Ascending aorta (tissue), 1 donor: ENCODE results near the gene BAZ2B.

DNA sequence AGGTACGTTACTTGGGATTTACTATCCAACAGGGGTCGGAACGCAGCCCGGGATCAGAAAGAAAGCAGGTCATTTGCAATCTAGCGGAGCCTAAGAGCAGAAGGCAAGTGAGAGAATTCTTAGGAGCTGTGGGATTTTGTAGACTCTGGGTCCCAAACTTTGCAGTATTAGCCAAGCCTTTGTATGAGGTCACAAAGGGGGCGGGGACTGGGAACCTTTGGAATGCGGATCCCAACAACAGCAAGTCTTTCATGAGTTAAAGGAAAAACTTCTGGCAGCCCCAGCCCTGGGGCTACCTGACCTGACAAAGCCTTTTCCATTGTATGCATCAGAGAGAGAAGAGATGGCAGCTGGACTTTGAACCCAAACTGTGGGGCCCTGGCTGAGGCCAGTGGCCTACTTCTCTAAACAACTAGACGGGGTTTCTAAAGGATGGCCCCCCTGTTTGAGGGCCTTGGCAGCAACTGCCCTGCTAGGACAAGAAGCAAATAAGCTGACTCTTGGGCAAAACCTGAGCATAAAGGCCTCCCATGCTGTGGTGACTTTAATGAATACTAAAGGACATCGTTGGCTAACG, 73.3 kb downstream of the DAPL1 start:
- PRO-cap = no peak

DNA sequence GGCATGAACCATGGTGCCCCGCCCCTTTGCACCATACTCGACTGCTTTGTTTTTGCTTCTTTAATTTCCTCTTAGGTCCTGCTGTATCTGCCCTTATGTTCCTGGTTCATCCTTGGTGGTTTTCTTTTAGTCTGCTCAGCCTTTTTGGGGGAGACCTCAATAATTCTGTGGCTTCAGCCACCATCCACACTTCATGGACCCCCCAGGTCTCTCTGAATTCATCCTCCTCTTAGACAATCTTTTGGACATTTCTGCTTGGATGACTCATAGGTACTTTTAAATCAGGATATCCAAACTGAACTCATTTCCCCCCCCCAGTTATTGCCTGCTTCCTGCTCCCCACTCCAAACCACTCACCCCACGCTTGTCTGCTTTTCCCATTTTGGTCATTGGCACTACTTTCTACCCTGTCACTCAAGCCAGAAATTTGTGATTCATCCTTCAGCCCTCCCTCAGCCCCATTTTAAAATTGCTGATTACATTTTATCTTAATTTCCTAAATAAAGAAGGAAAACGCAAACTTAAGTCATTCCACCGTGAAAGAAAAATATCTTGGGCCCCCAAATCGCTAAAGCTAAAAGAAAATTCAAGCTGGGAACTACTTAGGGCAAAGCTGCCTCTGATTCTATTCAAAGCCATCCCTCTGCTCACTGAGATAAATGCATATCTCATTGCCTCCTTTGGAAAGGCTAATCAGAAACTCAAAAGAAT, 78.6 kb downstream of the TANC1 start:
- PRO-cap = no peak

- PRO-cap = no peak
Observed at GRCh38 chr2:159091380-159091760, 122.9 kb downstream of the TANC1 start.

DNA sequence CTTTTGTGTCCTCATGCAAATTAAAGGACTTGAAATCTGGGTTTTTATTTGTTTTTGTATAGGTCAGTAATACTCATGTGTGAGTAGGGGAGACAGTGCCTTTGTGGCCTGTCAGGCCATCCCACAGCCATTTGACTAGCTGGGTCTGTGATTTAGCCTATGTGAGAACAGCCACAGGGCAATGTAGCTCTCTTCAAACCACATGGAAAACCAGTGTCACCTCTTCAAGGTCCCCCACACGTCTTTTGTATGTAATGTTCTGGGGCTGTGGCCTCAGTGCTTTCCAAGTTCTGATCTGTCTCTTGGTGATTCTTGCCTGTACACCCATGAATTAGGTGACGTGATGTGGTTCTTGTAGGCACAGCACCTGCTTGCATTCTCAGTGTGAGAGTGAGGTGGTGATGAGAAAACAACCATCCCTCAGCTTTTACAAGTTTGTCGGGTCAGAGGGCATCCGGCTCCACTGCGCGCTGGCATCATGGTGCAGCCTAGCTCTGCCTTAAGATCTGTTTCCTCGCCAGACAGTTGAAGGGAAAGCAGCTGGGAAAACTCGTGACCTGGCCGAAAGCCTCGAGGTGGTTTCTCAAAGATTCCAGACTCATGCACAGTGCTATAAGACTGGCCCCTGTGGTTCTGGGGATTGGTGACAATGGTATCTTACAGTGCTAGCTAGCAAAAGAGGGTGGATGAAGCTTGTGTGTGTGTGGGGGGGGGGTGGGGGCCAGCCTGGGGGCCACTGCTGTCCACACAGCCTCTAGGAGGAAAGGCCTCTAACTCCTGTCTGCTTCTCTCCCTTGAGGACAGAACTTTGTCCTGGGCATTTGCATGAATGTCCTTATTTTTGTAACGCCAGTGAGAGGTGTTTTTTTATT, 125.9 kb downstream of the TANC1 start:
- PRO-cap = unidirectional peak, minus-strand start at position 508 of the sequence

DNA sequence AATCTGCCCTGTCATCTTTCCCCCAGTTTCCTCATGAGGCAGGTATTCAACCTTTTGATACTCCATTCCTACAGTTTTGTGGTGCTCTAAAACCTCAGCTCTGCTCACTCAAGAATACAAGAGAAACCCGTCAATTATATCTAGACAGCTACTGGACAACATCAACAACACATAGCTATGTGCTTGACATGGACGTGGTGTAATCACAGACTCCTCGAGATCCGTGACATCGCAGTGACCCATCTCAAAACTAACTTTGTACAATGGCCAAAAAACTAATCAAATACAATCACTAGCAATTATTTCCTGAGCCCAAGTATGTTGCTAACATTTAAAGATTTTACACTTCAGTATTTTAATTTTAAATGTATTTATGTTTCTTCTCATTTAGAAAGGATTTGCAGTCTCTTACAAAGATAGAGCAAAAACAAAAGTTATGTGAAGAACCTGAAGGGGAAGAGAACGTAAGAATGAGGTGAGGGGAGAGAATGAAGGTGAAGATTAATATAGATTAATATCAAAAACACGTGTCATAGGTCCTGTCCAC, 23.5 kb downstream of the WDSUB1 start:
- PRO-cap = no peak

- PRO-cap = no peak
Observed at GRCh38 chr2:159382341-159383087, 96.0 kb upstream of the WDSUB1 start.

DNA sequence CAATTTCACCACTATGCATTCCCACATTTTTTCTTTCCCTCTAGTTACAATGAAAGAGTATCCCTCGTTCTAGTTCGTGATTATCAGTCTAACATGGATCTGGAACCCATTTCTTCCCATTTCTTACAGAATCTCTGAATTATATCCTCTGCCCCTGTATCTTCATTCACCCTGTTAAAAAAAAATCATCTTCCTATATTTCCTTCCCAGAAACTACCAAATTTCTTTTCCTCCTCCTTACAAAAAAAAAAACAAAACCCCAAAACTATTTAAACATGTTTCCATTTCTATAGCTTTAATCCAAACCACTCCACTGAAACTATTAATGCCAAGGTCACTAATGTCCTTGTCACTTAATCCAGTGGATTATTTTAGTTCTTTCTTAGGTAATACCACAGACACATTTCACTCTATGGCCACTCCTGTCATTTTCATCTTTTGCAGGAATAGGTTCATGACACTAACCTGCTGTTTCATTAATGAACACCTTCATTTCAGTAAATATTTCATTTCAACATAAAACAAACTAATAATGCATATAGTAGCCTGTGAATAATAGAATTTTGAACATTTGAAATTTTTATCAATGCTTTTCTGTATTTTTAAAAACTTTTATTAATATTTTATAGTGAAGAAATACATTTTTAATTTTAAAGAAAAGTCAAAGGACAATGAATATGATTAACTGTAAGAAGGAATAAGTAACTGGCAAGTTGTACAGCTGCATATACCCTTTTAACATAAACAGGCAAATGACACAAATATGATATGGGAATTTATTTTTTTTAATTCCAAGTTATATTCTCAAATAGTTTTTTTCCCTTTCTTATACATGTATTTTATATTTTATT, 12.7 kb downstream of the BAZ2B start:
- PRO-cap = no peak

GRCh38 chr2:159616252-159616871, at the start of gene BAZ2B:
Gene BAZ2B (minus strand): TSS chr2:159616548.
- PRO-cap = unidirectional peak, minus-strand start at chr2:159616450

DNA sequence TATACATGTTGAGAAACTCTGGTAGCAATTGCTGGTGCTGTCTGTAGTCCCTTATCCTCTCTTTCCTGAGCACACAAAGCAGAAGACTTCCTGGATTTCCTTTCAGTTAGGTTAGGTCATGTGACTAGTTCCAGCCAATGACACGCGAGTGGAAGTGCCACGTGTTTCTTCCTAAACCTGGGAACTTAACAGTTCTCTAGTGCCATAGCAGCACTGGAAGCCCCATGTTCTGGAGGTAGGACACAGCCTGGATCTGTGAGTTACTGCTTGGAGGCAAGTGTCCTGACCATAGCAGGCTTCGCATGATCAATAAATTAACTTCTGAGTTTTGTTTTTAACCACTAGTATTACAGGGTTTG, 32.0 kb upstream of the LY75 start:
- PRO-cap = no peak

DNA sequence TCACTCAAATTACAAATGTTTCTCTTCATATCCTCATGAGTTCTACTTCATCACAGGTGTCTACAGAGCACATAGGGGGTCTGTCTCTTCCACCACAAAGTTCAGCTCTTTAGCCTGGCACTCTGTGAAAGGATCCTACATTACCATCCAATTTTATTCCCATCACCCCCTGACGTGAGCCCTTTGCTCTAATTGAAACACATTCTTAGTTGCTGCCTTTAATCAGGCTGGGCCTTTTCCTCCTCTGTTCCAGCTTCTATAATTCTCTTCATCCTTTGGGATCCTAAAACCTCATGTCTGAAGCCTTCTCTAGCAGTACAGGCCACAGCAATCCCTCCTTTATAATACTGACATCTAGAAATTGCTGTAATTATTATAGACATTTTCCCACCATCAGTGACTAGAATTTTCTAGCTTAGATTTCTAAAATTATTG, 39.4 kb upstream of the LY75 start:
- PRO-cap = no peak

DNA sequence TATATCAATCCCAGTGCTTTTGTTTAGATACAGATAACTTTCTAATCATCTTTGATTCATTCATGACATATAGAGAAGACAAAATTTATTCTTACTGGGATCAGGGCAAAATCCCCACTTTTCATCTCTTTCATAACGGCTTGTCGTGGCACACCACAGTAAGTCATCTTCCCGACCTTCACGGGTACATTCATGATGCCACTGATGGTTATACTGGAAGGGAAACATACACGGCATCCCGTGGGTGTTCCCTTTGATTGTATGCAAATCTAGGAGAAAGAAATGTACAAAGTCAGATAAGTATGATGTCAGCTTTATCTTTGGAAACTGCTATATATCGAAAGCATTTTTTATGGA, 20.5 kb downstream of the PLA2R1 start:
- PRO-cap = no peak

DNA sequence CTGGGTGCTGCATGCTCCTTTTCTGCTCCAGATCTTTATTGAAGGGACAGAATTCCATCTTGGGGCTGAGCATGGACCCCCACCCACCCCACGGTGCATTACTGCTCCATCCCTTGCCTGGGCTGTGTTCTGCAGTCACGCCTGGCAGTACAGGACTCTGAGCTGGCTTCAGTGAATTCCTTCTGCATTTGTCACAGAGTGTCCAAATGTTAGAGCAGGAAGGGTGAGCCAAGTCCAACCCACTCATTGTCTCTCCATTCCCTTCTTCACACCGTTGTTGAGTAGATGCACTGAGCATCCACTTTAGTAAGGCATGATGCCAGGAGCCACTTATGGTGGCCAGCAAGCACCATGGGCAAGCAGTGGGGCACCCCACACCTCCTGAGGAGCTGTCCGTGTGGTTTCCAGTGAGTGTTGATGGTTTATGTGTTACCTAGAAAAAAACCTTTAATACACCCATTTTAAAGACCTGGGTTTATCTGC, 14.6 kb upstream of the ITGB6 start:
- PRO-cap = unidirectional peak, minus-strand start at position 124 of the sequence

DNA sequence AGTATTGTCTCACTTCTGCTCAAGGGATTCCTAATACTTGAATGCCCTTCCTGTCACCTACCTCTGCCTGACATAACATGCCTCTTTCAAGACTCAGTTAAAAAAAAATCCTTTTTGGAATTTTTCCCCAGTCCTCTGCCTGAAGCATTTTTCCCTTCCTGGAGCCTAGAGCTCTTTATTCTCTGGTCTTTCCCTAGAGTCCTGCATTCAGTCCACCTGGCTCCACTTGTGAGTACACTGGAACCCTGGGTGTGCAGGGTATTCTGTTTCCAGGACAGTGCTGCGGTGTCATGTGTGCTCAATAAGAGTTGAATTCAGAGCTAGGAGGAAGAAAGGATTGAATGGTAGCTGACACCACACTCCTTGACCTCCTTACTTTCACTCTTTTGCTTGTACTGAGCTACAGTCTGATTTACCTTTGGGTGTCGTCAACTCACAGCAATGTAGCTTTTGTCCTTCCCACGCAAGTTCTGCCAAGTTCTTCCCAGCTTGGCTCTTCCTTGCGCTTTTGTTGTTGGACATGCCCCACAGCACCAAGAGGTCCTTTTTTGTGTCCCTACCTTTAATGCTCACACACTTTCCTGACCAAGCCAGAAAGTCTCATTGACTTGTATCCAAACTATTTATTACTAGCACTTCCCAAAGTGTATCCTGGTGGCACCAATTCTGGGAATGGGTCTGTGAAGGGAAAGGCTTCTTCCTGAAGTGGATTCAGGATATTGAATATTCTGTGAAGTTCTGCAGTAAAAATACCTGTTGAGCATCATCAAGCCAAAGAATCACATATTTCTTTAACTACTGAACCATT, 38.3 kb upstream of the ITGB6 start:
- PRO-cap = no peak

GRCh38 chr2:160269817-160270036, 69.7 kb upstream of the ITGB6 start:
- PRO-cap = bidirectional peak, plus-strand start at chr2:160269950, minus-strand start at chr2:160269872

DNA sequence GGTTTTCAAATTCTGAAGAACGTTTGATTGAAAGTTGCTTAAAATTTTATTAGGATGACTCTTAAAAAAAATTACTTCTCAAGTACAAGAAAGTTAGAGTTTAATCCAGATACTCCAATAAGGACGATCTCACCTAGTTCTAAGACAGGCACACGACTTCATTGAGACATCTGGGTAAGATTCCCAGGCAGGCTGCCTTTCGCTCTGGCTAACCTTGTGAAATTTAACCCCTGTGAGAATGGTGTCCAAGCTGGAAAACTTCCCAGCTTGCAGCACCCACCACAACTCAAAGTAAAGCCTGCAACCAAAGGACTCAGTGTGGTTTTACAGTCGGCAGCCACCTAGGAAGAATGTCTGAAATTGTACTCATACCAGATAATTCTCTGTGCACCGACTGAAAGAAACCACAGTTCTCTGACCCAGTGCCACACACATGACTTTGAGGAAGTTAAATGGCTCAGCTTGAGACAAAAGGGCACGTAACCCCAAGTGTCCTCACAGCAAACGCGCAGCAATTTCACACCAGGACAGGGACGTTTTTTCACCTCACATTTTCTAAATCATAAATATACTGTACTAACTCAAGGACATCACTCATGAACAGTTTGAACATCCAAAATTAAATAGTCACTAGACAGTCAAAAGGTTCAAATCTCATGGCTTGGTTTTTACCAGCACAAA, 125.7 kb downstream of the RBMS1 start:
- PRO-cap = no peak

- PRO-cap = no peak
Observed at GRCh38 chr2:160491559-160492360, 1.8 kb downstream of the RBMS1 start.

- PRO-cap = no peak
Observed at GRCh38 chr2:160704095-160704806, 210.6 kb upstream of the RBMS1 start.

DNA sequence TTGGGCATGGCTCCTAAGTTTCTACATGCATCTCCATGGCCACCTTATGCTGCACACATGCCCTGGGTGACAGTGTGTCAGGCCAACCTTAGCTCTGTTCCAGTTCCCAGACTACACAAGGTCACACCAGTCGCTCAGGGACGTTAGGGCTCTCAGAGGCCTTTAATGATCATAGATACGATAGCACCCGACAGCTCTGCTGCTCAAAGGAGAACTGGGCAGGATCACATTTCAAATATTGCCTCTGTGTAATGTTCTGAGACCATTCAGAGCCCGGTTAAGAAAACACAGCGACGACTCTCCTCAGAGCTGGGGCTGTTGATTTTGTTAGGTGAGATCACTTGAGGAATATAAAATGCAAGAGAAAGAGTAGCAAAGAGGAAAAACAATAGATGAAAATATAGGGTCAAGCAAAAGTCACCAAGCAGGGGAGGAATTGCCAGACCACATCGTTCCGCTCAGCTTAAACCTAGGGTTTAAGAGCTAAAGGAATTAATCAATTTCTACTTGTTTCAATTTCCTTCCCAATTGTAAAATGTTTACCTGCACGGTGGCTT, 166.5 kb upstream of the TANK start:
- PRO-cap = no peak

GRCh38 chr2:161140975-161141332, 19.3 kb upstream of the TANK start:
- PRO-cap = no peak

DNA sequence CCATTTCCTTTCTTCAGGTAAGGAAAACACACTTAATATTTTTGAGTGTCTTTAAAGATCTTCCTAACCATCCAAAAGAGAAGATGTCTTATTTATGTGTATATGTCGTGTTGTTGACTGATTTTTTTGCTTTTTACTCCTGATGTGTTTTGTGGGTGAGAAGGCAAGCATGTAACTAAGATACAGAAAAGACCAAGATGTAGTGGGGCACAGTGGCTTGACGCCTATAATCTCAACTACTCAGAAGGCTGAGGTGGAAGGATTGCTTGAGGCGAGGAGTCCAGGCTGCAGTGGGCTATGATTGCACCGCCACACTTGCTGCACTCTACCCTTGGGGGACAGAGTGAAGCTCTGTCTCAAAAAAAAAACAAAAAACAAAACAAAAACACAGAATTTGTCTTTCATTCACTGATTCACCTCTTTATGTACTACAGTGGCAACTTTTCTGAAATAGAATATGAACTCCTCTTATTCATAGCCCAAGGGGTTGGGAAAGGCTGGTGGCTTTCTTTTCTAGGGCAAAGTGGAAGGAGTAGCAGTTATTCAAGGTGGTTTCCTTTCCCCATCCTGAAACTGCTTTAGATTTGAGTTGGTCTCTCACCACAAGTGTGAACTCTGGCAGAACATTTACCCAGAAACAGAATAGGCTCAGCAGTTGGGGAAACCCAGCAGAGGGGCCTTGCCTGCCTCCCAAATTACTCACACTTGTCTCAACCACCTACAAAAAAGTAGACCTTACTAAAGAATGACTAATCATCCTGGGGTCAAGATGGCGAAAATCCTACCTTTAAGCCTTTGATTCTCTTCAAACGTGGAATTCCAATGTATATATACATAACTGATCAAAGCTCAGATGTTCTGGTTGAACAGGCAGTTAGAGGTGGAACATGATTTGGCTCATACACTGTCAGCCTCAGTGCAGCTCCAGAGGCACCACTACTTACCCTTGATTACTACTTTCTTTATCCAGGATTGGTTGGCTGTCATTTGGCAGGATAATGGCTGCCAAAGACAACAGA, 6.5 kb downstream of the TANK start:
- PRO-cap = no peak